B cell (primary cell): ENCODE measurements around the gene FGF7.

- PRO-cap, result no peak
- CAGE, long polyA plus RNA, result no peak
Observed at GRCh38 chr15:48400006-48400235, 68.7 kb downstream of the DUT start.

DNA sequence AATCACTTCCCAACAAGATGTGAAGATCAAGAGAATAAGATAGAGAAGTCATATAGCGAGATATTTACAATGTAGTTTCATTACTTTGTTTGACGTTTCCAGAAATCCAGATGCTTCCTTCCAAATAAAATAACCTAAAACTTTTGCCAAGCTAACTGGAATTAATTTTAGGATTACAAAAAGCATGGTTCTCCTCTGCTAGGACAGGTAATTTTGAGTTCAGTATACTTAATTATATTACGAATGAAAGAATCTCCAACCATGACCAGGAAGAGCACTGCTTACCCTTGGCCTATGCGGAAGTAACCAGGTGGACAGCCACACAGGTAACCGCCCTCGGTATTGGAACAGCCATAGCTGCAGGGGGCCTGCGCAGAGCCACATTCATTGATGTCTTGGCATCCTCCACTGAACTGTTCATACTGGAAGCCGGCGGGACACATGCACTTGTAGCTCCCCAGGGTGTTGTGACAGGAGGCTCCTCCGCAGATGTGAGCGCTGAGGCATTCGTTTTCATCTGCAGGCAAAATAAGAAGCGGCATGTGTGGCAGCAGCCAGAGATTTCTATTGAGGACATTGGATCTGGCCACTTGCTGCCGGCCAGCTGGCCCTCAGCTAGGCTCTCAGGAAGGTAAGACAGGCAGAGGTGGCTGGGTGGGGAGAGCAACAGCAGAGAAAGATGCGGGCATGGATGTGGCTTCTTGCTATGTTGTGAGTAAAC, 84.2 kb downstream of the DUT start:
- PRO-cap, result no peak
- CAGE, long polyA plus RNA, result no peak

GRCh38 chr15:48610593-48611080, 34.9 kb downstream of the FBN1 start:
- PRO-cap, result no peak
- CAGE, long polyA plus RNA, result no peak

- PRO-cap, result no peak
- CAGE, long polyA plus RNA, result no peak
Observed at GRCh38 chr15:48646475-48646743, 900 bp upstream of the FBN1 start.

- PRO-cap, result no peak
- CAGE, long polyA plus RNA, result no peak
Observed at GRCh38 chr15:48989113-48990303, 25.8 kb upstream of the SHC4 start.

GRCh38 chr15:49149135-49149864, 6.1 kb downstream of the COPS2 start:
- PRO-cap, result no peak
- CAGE, long polyA plus RNA, result no peak

GRCh38 chr15:49279799-49280200, 109.8 kb downstream of the GALK2 start:
- PRO-cap, result no peak
- CAGE, long polyA plus RNA, result no peak

GRCh38 chr15:49331767-49332634, 91.0 kb upstream of the FGF7 start:
- PRO-cap, result no peak
- CAGE, long polyA plus RNA, result no peak

- PRO-cap, result no peak
- CAGE, long polyA plus RNA, result no peak
Observed at GRCh38 chr15:49423024-49423668, at the start of gene FGF7. Gene FGF7, plus strand, starts transcription at chr15:49423242.

DNA sequence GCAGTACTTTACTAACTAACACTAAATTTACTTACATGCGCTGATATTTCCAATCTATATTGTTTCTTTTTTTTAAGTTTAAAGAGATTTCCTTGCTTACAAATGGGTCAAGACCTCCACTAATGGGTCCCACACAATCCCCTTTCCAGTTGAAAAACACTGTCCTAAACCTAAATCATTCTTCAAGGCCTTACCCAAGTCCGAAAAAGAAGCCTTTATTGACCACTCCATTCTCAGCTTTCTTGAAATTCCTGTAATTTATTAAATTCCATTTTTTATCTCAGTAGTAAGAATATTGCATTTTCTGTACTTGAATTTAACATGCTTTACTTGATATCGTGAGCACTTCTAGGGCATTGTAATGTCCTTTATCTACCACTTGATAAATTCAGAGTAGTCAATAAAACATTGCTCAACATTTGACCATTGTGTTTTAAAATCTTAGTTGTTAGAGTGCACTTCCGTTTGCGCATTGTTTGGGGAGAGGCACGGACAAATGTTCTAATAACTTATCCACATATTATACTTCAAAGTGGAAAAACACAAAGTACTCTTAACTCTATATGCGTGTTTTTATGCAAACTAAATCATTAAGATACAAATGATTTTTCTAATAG, 570 bp downstream of the FAM227B start:
- PRO-cap, result unidirectional peak, plus-strand start at position 458 of the sequence
- CAGE, long polyA plus RNA, result no peak

DNA sequence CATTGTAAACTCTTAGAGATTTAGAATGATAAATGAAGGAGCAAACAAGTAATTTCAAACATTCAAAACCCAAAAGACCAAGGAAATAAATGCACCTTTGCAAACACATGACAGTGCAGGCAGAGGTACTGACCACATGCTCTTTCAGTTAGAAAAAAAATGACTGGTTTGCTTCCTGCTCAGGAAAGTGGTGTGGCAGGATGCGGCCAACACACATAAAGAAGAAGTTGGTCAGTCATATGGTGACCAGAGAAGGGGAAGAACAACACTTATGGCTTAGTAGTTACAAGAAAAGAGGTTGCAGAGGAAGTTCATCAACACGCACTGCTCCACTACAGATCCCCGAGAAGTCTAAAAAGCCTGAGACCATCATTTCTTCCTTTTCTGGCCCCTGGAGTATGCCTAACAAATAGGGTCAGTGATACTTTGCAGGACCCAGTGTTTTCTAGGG, 11.4 kb downstream of the ATP8B4 start:
- PRO-cap, result no peak
- CAGE, long polyA plus RNA, result no peak

GRCh38 chr15:50110306-50110626, 8.8 kb downstream of the ATP8B4 start:
- PRO-cap, result no peak
- CAGE, long polyA plus RNA, result no peak

DNA sequence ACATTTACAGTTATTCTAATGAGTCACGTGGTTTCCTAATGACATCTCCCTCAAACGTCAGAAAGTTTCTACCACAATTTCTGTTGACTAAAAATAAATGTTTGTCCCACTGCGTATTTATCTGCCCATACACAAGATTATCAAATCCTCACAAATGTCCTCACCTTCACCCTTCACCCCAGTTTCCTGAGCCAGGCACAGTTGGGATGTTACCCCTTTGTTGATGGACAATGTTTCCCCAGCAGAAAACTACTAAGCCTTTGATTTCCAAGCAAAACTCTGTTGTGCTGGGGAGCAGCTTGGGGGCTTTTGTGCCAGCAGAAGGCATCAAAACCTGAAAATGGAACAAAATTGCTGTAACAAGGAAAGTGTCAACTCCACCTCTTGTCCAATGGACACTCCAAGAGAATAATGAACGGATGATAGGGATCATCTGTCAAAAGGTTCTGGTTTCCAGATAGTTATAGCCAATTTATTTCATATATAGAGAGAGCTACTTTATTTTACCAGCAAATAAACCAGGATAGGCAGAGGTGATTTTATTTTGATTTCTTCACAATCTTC, 16.2 kb downstream of the HDC start:
- PRO-cap, result no peak
- CAGE, long polyA plus RNA, result no peak

GRCh38 chr15:50330542-50331225, 24.3 kb downstream of the GABPB1 start:
- PRO-cap, result no peak
- CAGE, long polyA plus RNA, result no peak

- PRO-cap, result bidirectional peak, plus-strand start at chr15:50354092, minus-strand start at chr15:50353920; bidirectional peak, plus-strand start at chr15:50354605, minus-strand start at chr15:50354584
- CAGE, long polyA plus RNA, result no peak
Observed at GRCh38 chr15:50353860-50354629, 953 bp downstream of the GABPB1 start.

DNA sequence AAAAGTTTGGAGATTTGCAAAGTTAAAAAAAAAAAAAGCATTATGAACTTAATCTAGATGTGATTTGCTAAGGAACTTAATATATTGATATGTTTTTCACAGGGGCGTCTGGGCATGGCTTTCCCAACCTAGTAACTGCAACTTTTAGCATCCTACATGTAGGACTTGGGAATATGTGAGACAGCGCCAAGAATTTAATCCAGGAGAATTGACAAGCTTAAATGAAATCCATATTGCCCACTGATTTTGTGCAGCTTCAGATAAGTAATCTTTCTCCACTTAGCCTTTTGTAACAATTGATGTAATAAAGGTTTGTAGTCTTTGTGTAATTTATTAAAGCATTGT, 972 bp upstream of the GABPB1 start:
- PRO-cap, result no peak
- CAGE, long polyA plus RNA, result no peak

DNA sequence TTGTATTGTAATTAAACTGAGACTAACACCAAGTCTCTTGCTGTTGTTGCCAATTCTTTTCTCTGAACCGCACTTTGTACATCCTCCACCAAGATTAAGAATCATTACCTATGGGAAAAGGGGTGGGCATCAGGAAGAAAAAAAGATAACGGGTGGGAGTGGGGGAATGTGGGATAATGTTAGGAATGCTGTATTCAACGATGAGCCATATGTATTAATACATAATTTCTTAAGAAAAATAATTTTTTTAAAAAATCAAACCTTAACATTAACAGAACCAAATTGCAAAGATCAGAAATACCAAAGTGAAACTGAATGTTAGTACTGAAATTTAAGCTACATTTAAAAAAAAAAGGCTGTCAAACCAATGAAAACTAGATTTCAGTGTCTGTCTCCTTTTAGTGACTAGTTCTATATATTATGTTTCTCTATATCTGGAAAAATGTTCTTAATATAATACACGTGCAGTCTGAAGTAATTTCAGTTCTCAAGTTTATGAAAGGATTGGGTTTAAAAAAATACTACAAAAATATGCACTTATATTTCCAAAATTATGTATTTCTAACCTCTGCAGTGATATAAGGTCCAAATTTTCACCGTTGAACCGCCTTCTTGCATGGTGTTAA, 20.0 kb upstream of the TRPM7 start:
- PRO-cap, result no peak
- CAGE, long polyA plus RNA, result no peak

GRCh38 chr15:50764417-50764934, 1.0 kb downstream of the SPPL2A start:
- PRO-cap, result bidirectional peak, plus-strand start at chr15:50764686, minus-strand start at chr15:50764602
- CAGE, long polyA plus RNA, result no peak

DNA sequence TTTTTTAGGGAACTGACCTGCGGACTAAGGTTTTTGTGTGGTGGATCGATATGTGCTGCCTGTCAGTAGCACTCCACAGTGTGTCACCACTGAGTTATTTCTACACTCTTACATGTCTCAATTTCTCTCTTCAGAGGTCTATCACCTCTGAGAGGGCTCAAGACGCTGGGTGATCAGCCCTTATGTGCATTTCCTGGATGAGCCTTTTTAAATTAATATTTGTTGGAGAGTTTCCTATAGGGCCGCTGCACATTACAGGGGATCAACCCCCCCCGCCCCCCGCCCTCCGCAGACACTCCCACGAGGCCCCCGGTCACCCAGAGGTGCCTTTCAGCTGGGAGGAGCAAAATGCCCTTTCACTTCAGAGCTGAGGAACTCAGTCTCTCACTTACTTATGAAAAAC, 34.5 kb upstream of the AP4E1 start:
- PRO-cap, result no peak
- CAGE, long polyA plus RNA, result no peak

- PRO-cap, result unidirectional peak, minus-strand start at chr15:50909159
- CAGE, long polyA plus RNA, result no peak
Observed at GRCh38 chr15:50909021-50909262, 459 bp downstream of the AP4E1 start.